Thoracic aorta endothelial cell (primary cell): Measurements from ENCODE around the genes SLC35E1 and TMEM38A.

GRCh38 chr19:15453248-15453640, 3.5 kb upstream of the WIZ start:
- CAGE, long polyA plus RNA, result no peak

DNA sequence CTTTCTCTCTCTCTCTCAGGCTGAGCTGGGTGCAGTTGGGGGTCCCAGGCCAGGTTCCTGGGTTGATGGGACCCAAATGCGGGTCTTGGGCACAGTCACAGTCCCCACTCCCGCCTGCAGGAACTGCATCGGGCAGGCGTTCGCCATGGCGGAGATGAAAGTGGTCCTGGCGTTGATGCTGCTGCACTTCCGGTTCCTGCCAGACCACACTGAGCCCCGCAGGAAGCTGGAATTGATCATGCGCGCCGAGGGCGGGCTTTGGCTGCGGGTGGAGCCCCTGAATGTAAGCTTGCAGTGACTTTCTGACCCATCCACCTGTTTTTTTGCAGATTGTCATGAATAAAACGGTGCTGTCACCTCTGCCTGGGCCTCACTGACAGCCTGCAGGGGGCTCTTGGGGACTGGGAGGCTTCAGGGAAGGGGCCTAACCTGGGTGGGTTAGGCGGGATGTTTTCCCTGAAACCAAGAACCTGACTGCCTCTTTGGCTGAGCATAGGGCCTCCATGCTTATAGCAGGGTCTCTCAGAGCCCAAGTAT, 24.0 kb downstream of the CYP4F12 start:
- CAGE, long polyA plus RNA, result no peak

DNA sequence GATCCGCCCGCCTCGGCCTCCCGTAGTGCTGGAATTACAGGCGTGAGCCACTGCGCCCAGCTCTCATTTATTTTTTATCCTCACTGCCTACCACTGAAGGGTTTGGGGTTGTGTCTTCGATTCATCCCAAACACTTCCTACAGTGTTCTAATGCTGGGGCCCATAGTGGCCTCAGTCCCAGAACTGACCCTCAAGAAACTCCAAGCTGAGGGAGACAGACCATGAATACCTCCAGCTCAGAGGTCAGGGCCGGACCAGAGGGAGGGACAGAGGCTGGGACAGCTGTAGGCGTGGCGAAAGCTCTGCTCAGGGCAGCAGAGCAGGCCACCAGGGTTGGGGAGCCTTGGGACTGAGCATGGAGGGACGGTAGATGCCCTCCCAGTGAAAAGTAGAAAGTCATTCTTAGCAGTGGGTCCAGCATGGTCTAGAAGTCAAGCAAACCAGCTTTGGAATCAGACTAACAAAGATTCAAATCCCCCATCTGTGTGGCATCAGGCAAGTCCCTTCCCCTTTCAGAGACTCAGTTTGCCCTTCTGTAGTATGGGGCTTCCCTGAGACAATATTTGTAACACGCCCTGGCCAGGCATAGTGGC, 4.1 kb upstream of the TPM4 start:
- CAGE, long polyA plus RNA, result no peak

DNA sequence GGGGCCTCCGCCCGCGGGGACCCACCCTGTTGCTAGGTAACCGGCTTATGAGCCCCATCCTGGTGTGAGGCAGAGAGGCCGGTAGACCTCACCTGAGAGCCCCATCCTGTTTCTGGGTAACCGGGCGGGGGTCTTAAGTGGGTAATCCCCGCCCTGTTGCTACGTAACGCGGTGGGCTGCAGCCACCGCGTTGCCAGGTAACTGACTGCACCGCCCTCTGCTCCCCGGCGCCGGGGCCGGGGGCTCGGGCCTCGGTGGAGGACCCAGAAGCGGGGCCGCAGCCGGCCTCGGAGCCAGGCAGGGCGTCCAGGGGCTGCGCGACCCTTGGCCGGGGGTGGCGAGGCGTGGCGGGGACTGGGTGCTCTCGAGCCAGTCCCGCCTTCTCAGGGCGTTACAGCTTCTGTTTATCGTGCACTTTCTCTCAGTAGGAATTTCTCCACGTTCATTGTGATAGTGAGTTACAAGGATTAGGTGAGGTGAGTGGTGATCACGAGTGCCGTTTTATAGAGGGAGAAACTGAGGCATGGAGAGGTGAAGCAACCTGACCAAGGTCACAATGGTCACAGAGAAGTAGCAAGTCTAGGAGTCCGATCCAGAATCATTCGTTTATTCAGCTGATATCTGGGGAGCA, 516 bp downstream of the AP1M1 start:
- CAGE, long polyA plus RNA, result no peak

DNA sequence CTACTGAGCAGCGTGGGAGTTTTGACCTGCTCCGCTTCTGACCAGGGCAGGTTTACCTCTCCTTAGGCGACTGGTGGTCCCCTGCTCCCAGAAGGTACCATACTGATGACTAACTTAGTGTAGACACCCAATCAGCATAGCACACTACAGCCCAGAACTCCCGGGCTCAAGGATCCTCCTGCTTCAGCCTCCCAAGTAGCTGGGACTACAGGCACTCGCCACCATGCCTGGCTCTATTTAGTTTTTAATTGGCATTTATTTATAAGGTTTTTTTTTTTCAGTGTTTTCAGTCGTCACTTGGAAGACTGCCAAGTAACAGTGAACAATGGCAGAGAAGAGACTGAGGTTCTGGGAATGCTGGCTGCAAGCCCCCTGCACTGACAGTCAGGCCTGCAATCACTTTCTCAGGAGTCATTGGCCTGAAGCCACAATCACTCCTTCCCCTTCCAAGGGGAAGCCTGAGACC, 73.0 kb downstream of the EPS15L1 start:
- CAGE, long polyA plus RNA, result no peak

- CAGE, long polyA plus RNA, result no peak
Measured at GRCh38 chr19:16429647-16429990, 42.2 kb downstream of the EPS15L1 start.

DNA sequence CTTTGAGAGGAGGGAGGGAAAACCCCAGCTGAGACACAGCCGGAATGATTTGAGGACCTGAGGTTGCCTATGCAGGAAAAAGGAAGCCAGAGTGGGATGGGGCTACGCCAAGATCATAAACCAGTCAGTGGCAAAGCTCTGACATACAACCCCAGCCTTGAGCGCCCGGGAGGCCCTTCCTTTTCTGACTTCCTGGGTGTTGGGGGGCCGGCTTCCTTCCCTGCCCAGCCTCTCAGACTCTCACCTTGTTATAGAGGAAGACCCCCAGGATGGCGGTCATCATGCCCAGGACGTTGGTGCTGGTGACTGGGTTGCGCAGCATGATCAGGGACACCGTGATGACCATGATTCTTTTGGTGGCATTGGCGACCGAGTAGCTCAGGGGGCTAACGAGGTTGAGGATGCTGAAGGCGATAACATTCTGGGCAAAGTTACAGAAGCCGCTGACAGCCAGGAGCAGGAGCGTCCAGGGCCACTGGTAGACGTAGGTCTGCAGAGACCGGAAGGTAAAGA, 12.7 kb upstream of the CHERP start:
- CAGE, long polyA plus RNA, result no peak

DNA sequence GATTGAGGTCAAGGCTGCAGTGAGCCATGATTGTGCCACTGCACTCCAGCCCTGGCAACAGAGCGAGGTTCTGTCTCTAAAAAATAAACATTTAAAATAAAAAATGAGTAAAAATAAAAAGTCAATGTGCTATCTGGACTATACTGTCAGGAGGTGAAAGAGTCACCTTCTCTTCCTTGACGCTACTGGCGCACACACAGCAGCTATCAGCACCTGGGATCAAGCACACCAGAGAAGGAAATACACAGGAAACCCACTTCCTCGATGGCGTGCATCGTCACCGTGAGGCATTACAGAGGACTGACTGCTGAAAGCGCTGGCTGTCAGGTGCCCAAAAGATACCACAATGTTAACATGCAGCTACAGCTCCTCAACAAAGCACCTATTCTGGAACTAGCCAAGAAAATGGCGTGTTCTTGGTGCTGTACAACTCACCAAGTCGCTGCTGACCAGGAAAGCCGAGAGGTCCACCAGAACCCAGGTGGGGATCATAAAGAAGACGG, 6.1 kb downstream of the SLC35E1 start:
- CAGE, long polyA plus RNA, result no peak

GRCh38 chr19:16572256-16572793, at the start of gene SLC35E1:
Gene SLC35E1 (minus strand): TSS chr19:16572415.
- CAGE, long polyA plus RNA, result no peak

DNA sequence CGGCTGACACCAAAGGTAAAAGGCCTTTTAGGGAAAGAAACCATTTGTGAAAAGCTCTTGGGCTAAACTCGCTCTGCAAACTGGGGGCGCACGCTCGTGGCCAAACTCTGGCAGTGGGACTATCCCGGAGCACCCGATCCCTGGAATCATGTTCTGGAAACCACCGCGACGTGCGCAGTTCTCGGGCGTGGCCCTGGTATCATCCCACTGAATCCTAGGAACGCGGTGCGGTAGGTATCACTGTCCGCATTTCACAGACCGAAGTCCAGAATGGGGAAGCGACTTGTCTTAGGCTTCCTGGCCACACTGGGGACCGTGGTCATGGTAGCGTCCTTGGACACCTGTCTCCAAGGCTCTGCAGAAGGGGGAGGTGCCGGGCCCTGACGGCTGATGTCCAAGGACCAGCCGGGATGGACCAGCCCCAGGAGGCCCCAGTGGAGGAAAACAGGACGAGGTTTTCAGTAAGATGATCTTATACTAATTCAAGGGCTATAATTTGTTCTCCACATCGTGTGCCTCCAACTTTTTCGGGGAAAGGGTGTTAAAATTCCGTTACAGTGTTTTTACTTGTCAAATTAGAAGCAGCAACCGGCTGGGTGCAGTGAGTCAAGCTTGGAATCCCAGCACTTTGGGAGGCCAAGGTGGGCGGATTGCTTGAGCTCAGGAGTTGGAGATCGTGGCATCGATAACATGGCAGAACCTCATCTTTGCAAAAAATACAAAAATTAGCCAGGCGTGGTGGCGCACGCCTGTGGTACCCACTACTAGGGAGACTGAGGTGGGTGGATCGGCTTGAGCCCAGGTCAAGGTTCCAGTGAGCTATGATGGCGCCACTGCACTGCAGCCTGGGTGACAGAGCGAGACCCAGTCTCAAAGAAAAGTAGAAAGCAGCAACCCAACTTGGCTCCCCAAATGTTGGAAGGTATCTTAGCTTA, 846 bp upstream of the SLC35E1 start:
- CAGE, long polyA plus RNA, result no peak

DNA sequence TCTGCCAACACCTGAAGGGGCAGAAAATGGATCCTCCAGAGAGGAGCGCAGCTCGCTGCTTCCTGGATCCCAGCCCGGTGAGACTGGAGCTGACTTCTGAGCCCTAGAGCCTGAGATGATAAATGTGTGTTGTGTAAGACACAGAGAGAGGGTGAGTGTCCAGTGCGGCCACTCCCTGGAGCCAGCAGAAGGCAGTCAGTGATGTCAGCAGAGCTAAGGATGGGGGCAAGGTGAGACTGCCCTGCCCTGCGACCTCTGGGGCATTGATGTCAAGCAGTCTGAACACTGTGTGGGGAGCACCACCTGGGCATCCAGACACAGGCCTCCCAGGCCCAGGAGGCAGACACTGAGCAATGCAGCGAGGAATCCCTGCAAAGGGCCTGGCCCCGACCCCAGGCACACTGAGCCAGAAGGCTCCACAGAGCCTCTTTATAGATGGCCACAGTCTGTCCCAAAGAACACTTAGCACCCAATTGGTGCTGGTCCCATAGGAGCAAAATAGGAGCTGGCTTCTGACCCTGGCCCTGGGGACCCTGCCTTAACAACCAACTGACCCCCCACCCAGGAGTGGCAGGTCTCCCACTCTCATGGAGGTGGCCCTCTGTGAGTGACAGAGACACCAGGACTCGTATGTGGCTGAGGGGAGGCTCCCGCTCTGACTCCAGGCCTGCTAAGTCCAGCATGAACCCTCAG, 9.9 kb upstream of the SLC35E1 start:
- CAGE, long polyA plus RNA, result no peak

- CAGE, long polyA plus RNA, result no peak
Measured at GRCh38 chr19:16601628-16602335, 26.2 kb downstream of the MED26 start.

GRCh38 chr19:16660744-16661572, at the start of gene TMEM38A:
Gene TMEM38A (plus strand): TSS chr19:16661139.
- CAGE, long polyA plus RNA, result no peak

GRCh38 chr19:16886109-16886926, 2.5 kb upstream of the F2RL3 start:
- CAGE, long polyA plus RNA, result no peak

DNA sequence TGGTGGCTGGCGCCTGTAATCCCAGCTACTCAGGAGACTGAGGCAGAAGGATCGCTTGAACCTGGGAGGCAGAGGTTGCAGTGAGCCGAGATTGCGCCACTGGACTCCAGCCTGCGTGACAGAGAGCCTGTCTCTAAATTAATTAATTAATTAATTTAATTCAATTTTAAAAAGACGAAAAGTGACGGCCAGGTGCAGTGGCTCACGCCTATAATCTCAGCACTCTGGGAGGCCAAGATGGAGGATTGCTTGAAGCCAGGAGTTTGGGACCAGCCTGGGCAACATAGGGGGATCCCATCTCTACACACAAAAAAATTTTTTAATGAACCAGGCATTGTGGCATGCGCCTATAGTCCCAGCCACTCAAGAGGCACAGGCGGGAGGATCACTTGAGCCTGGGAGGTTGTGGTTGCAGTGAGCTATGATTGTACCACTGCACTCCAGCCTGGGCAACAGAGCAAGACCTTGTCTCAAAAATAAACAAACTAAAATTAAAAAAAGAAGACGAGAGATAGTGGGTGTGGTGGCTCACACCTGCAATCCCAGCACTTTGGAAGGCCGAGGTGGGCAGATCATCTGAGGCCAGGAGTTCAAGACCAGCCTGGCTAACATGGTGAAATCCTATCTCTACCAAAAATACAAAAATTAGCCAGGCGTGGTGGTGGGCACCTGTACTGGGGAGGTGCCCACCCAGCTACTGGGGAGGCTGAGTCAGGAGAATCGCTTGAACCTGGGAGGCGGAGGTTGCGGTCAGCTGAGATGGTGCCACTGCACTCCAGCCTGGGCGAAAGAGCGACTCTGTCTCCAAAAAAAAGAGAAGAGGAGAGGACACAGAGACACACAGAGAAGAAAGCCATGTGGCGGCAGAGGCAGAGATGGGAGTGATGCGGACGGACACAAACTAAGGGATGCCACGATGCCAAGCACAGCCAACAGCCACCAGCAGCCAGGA, 2.4 kb downstream of the F2RL3 start:
- CAGE, long polyA plus RNA, result no peak

GRCh38 chr19:17055583-17056283, 19.5 kb downstream of the HAUS8 start:
- CAGE, long polyA plus RNA, result no peak

DNA sequence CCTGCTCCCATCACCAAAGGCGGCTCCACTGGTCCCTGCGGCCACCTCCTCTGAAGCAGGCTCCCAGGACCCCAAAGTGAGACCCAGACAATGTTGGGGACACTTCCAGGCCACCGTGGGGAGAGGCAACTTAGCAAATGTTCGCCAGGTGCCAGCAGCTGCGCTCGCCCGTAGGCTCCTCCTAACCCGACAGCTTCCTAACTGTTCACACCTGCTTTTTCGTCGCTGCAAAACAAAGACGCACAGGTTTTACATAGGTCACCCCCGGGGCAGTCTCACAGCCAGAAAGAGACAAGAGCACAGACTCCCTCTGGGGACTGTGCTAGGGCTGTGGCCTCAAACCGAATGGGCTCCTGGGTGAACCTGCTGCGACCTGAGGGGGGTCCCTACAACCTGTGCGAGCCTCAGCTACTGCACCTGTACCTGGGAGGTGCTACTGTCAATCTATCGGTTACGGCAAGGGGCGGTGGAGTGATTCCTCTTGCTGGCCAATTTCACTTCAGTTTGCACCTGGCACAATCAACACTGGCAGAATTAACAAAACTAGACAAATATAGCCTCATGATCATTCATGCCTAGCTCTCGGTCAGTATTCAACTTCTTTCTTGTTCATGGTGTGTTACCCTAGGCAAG, 871 bp downstream of the HAUS8 start:
- CAGE, long polyA plus RNA, result no peak

GRCh38 chr19:17293527-17294389, 9.5 kb downstream of the ABHD8 start:
- CAGE, long polyA plus RNA, result no peak

DNA sequence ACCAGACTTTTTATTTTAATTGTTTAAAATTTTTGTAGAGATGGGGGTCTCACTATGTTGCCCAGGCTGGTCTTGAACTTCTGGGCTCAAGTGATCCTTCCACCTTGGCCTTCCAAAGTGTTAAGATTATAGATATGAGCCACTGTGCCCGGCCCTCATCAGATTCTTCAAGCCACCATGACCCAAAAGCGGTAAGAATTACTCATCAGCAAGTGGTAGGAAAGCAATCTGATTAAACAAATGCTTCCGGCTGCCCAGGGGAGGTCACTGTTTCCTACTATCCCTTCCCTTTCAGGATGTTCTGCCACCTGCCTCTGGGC, 7.1 kb downstream of the ABHD8 start:
- CAGE, long polyA plus RNA, result no peak

GRCh38 chr19:17323090-17323882, 11.4 kb downstream of the ANO8 start:
- CAGE, long polyA plus RNA, result no peak